SJCRH30 (cell line): Measurements from ENCODE around the genes IGFALS and NDUFB10.

GRCh38 chr16:1224105-1225077 is 677 bp downstream of the TPSG1 start:
- RAMPAGE, long total RNA: no peak

DNA sequence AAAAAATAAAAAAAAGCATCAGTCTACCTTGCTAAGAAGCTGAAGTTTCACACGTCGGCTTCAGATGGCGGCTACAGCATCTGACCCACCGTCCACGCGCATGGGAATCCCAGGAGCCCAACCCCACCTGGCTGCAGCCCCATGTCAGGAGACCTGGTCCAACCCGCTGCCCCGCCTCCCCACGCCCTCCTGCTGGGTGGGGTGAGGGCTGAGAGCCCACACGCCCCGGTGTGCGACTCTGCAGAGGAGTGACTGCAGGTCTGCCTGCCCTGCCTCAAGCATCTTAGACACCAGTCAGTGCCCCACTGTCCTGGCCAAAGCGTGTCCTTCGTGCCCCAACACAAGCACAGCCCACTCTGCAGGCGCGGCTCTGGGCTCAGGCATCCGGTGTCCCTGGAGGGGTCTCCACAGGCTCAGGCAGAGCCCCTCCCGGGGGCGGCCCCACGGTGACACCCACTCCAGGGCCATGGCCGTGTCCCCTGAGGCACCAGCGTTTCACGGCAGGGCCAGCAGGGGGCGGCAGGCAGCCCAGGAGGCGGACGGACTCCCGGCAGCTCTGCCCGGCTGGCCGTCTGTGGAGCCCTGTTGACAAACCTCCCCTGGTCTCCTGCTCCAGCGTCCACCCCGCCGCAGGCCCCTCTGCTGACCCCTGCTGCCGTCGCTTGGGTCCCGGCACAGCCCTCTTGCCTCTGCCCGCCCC is 8.7 kb upstream of the UBE2I start:
- RAMPAGE, long total RNA: no peak

- RAMPAGE, long total RNA: no peak
Measured at GRCh38 chr16:1320239-1320848, 10.9 kb downstream of the UBE2I start.

GRCh38 chr16:1427801-1428487 is 2.9 kb upstream of the PERCC1 start:
- RAMPAGE, long total RNA: no peak

- RAMPAGE, long total RNA: no peak
Measured at GRCh38 chr16:1428488-1428992, 2.3 kb upstream of the PERCC1 start.

GRCh38 chr16:1471872-1472337 is 2.9 kb downstream of the CLCN7 start:
- RAMPAGE, long total RNA: no peak

GRCh38 chr16:1556162-1556597 is 22.7 kb downstream of the TMEM204 start:
- RAMPAGE, long total RNA: no peak

DNA sequence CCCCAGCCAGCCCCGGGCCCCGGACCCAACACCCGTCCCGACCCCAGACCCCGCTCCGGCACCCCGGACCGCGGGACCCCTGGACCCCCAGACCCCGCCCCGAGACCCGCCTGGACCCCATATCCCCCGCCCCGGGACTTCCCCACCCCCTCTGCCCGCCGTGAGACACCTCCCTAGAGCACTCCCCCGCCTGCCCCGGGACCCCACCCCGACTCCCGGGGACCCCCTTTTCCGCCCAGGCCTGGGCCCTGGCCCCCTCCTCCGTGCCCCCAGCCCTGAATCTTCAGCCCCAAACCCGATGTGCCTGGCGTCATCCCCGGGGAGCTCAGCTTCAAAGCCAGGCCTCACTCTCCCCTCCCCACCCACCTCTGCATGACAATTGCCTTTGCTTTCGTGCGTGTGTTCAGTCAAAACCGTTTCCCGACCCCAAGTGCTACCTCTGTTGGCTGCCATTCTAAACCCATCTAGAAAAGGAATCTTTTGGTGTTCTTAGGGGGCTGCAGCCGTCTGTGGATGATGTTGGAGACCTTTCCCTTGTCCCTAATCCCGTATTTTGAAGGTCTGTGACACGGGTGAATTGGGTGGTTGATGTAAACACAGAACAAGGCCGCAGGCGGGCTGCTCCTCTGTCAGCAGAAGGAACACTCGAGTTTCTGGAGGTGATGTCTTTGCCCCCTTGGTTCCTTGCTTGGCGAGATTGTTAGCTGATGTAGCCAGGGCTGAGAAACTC is 869 bp downstream of the MAPK8IP3 start:
- RAMPAGE, long total RNA: no peak

- RAMPAGE, long total RNA: no peak
Measured at GRCh38 chr16:1783282-1783781, 572 bp downstream of the NUBP2 start.

DNA sequence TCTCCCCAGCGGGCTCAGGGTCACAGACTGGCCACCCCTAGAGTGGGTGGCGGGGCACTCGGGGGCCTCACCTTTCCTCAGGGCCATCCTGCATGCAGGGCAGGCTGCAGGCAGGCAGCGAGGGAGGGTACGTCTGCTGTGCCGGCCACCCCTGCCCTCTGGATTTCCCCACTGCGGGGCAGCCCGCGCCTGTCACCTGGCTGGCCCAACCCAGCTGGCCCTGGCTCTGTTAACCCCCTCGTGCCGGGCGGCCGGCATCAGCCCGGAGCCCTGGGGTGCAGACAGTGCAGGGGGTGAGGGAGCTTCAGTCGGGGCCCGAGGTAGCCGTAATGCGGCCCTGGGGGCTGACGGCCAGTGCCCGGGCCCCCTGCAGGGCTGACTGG is at the start of gene IGFALS:
Gene IGFALS, minus strand, starts transcription at position 140 of the 383 bp plus-strand sequence.
- RAMPAGE, long total RNA: no peak

DNA sequence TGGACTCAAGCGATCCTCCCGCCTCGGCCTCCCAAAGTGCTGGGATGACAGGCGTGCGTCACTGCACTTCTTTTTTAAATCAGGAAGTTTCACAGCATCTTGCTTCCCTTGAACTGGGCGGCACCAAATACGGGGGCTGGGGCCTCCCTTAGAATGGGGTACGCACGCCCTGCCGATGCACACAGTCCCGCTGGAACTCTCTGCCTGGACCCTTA is 917 bp downstream of the HAGH start:
- RAMPAGE, long total RNA: no peak

DNA sequence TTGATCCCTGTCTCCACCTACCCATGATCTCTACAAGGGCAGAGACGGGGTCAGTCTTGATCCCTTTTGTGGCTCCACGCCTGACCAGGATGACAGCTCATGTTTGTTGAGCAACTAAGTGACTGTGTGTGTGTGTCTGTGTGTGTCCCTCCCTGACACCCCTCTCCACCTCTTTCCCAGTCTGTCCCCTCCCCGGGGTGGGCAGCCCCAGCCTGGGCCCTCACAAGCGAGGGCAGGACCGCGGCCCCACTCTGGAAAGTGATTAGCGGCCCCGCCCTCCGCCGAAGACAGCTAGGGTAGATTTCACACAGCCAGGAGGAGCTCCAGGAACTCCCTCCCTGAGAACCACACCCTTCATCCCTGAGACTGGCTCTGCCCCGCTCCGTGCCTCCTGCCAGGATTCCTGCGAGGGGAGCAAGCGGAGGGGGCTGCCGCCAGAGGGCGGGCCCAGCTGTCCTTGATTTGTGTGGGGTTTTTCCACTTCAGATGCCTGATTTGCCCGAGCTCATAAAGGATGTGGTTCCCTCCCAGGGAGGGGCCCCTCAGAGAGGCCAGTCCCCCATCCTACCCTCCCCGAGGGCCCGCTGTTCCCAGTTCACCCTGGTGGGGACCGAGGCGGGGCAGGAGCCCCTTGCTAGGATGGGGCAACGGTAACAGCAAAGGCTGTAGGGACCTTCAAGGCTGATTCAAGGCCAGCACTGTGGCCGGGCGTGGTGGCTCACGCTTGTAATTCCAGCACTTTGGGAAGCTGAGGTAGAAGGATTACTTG is 5.4 kb upstream of the HS3ST6 start:
- RAMPAGE, long total RNA: no peak

DNA sequence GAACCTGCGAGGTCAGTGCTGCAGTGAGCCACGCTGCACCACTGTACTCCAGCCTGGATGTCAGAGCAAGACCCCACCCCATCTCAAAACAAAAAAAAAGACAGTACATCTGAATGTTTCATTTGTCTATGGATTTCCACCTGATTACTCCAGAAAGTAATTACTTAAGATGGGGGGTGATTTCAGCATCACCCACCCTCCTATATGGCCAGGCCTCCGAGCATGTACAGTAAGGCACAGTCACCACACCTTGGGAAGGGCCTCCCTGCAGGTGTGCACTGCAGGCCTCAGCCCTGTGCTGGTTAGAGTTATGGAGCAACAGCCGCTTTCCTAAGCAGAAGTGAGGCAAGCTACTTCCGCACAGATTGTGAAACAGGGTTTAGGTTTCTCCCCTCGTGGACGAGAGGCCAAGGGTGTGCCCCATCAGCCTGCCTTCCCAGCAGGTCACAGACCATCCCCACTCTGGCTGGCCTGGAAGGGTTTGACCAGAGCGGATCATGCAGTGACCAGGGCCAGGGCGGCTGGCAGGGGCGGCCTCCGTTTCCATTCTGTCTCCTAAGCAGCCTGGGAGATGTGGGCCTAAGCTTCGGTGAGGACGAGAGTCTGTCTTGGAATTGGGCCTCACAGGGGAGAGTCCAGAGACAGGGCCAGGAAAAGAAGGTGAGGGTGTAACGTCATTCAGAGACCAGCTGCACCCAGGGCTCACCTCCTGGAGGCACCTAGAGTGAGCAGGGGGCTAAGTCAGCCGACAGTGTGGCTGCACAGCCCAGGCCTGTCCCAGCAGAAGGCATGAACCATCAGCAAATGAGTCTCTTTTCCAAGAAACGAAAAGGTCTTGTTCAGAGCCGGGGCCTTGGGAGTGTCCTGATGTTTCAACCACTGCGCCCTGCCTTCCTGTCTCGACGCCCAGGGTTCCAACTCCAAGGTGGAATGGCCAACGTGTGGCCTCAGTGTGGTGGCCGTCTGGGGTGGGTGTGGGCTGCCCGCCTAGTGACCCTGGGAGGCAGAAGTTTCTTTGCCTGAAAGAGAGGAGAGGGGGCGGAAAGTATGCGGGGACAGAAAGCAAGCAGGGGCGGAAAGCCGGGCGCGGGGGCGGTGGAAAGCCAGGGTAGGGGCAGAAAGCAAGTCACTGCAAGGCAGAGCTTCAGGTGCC is 4.5 kb downstream of the MSRB1 start:
- RAMPAGE, long total RNA: no peak

GRCh38 chr16:1959067-1960129 is at the start of gene NDUFB10:
TSS of gene NDUFB10 (plus strand) at chr16:1959538.
- RAMPAGE, long total RNA: start-site peak on the plus strand at chr16:1959508-1959612, 8,141 and 1,285 reads in 2 replicates

DNA sequence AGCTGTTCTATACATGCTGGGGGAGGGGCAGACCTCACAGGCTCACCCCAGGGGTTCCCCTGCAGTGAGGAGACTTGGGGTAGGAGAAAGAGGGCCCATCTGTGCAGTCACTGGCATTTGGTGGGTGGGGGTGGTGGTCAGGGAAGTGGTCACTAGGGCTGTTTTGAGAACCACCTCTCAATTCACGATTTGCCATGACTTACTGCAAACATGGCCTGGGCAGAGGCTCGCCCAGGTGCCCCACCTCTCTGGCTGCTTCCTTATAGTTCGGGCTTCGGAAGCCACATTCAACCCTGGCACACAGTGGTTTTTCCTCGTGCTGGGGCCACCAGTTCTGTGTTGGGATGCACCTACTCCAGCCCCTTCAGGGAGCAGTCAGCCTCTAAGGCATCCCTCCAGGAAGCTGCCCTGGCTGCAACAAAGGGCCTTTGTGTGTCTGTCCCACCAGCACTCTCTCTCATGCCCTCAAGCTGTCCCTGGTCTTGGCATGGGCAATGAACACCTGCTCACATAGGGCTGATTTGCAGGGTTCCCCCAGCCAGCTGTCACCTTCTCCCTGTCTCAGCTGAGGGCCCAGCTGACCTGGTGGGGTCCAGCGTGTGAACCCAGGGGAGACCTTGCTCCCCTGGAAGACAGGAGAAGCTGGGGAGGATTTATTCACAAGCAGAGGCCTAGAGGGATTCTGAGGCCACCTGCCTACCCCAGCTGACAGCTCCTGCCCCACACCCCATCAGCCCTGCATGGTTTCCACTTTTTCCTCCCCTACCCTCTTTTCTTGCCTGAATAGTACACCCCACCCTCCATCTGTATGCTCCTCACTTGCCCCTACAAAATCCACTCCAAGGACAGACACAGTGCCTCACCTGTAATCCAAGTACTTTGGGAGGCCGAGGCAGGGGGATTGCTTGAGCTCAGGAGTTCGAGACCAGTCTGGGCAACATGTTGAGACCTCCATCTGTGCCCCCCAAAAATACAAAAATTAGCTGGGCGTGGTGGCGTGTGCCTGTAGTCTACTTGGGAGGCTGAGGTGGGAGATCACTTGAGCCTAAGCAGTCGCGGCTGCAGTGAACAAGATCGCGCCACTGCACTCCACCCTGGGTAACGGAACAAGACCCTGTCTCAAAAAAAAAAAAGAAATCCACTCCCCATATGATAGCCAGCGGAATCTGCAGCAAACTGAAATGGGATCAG is 923 bp upstream of the NOXO1 start:
- RAMPAGE, long total RNA: no peak

DNA sequence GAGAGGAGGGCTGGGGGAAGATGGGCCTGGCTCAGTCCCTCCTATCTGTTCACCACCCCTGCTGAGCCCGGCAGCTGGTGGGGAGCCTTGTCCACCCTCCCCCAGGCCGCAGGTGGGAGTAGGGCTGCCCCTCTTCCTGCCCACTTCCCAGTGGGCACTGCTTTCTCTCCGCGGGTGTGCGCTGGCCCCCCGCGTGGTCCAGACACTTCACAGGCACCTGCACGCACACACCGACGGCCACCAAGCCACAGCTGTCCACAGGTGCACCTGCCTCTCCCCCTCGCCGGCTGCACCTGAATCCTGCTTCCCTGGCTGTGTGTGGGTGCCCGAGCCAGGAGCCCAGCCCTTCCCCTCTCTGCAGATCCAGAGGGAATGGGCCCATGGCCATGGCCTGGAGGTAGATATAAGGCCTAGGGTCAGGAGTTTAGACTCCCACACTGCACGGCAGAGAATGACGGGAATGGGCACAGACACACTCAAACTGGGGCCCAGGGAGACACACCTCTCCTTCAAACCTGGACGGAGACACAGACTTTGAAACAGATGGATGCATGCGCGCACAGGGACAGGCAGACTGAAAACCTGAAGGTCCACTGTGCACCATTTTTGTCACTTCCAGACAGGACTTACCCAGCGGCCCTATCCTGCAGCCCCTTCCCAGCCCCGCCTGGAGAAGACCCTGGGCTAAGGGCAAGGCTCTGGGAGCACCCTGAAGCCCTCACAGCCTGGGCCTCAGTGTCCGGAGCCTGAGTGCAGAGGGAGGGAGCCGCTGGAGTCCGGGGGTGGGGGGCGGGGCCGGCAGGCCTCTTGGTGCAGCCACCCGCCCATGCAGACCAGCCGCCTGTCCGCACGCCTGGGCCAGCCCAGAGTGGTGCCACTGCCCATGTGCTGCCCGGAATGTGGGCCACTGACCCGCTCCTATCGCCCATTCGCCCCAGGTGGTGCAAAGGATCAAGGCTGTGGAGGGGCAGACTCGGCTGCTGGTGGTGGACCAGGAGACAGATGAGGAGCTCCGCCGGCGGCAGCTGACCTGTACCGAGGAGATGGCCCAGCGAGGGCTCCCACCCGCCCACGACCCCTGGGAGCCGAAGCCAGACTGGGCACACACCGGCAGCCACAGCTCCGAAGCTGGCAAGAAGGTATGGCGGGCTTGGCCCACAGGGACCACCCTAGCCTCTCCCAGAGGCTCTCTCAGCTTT is 2.3 kb downstream of the NHERF2 start:
- RAMPAGE, long total RNA: no peak

DNA sequence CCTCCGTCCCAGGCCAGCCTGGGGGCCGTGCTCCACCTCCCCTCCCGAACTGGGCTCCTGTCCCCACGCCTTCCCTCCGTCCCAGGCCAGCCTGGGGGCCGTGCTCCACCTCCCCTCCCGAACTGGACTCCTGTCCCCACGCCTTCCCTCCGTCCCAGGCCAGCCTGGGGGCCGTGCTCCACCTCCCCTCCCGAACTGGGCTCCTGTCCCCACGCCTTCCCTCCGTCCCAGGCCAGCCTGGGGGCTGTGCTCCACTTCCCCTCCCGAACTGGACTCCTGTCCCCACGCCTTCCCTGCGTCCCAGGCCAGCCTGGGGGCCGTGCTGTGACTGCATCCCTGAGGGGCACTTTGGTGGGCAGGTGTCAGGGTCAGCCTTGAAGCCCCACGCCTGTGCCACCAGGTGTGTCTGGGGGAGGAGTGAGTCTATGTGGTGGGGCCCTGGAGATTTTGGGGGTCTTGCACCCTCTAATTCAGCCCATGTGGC is 7.9 kb downstream of the NHERF2 start:
- RAMPAGE, long total RNA: no peak

DNA sequence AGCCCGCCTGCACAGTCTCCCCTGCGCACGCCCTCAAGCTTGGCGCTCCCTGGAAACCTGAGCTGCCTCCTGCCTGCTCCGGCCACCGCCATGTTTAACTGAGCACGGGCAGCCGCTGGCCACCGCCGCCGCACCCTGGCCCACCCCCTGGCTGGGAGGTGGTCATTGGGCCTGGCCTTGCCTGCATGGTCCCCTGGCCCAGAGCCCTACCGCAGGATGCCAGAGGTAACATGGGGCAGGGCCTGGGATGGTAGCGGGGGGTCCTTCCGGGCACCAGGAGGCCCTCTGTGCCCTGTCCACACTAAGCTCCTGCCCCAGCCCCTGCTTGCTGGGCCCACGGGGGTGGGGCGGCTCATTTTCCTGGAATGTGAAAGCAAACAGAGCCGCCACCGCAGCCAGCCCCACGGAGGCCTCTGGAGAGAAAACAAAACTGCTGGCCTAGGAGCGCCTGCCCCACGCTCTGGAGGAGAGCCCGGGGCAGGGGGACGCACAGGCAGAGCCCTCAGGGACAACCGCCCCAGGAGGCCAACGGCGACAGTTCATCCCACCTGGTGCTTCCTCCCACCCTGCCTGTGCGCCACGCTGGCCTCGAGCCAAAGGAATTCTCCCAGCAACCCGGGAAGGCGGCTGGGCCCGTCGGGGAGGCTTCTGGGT is 8.9 kb downstream of the NHERF2 start:
- RAMPAGE, long total RNA: no peak

DNA sequence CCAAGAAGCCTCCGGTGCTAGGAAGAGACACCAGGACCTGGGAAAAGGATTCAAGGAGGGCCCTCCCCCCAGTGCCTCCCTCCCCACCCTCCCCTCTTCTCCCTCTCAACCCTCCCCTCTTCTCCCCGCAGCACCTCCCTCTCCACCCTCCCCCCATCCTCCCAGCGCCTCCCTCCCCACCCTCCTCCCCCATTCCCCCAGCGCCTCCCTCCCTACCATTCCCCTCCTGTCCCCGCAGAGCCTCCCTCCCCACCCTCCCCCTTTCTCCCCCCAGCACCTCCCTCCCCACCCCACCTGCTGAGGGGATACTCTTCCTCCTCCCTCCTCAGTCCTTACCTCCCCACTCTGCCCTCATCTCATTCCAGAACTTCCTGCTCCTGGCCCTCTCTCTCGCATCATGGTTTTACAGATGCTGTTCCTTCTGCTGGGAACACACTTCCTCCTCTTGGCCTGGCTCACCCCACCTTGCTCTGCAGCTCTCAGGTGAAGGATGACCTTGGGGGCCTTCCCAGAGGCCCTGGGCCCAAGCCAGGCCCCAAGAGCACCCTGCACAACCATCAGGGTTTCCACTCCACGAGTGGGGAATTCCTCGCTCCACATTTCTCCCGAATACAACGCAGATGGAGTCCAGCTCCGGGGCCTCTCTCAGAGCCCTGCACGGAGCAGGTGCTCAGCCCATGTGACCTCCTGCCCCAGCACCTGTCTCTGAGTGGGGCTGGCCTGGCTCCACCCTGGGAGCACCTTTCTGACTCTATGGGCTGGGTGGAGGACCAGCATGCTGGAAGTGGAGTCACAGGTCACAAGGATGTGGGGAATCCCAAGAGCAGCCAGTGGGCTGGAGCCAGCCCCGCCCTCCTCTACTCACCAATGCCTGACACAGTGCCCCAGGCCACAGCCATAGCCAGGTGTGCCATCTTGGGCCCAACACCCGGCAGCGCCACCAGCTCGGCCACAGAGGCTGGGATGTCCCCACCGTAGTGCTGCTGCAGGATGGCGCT is 4.6 kb downstream of the NTHL1 start:
- RAMPAGE, long total RNA: no peak

DNA sequence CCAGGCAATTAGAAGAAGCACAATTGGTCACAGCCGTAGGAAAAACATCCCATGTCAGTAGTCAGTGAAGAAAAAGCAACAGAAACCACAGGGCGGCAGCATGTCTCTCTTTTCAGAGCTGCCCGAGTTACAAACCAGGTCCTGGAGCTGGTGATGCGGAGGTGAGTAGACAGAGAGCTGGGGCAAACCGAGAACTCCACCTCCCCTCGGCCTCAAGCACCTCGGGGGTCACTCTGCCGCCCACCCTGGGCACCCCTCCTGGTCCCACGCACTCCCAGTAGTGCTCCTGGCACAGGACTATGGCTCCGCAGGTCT is 14.3 kb downstream of the PKD1 start:
- RAMPAGE, long total RNA: no peak